Hepatocyte (in vitro differentiated cells and primary cell): ENCODE data around the genes SKI and RER1.

GRCh38 chr1:2206644-2207462, 12.3 kb upstream of the FAAP20 start:
- RAMPAGE, long total RNA: no peak
- RRBS: no CpG with 5 or more reads among the region's 19 CpGs

- RAMPAGE, long total RNA: no peak
- RRBS: 4% methylated on average over 56 of the region's 123 CpGs
Observed at GRCh38 chr1:2226762-2227764, 1.1 kb upstream of the SKI start.

DNA sequence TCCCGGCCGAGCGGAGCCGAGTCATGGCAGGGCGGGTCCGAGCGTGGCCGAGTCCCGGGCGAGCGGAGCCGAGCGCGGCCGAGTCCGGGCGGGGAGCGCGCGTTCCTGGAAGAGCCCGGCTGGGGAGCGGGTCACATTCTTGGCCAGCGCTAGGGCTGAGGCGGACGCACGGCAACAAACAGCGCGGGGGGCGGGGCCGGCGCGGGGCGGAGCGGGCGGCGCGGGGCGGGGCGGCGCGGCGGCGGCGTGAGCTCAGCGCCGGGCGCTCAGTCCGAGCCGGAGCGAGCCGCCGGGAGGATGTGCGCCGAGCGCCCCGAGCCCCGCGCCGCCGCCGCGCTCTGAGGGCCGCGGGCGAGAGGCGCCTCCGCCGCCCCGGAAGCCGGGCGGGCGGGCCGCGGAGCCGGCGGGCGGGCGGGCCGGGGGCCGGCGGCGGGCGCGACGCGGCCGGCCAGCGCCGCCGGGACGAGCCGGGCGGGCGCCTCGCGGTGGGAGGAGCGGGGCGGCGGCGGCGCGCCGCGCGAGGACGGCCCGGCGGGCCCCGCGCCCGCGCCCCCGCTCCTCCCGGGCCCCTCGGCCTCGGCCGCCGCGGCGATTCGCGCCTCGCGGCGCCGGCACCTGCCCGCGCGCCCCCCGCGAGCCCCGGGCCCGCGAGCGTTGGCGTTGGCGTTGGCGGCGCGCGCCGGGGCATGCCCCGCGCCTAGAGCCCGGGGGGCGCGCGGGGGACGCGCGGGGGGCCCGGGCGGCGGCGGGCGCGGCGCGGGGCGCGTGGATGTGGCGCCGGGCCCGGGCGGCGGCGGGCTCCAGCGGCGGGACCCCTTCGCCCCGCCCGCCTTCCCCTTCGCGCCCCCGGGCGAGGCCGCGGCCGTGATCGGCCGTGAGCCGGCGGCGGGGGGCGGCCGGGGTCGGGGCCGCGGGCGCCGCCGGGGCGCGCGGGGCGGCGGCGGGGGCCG, at the start of gene SKI:
SKI (plus strand) TSS at position 555 of the 950 bp plus-strand sequence.
- RAMPAGE, long total RNA: no peak
- RRBS: 1% methylated on average over 112 of the region's 199 CpGs

- RAMPAGE, long total RNA: no peak
- RRBS: no CpG with 5 or more reads among the region's 27 CpGs
Observed at GRCh38 chr1:2246108-2246975, 18.2 kb downstream of the SKI start.

DNA sequence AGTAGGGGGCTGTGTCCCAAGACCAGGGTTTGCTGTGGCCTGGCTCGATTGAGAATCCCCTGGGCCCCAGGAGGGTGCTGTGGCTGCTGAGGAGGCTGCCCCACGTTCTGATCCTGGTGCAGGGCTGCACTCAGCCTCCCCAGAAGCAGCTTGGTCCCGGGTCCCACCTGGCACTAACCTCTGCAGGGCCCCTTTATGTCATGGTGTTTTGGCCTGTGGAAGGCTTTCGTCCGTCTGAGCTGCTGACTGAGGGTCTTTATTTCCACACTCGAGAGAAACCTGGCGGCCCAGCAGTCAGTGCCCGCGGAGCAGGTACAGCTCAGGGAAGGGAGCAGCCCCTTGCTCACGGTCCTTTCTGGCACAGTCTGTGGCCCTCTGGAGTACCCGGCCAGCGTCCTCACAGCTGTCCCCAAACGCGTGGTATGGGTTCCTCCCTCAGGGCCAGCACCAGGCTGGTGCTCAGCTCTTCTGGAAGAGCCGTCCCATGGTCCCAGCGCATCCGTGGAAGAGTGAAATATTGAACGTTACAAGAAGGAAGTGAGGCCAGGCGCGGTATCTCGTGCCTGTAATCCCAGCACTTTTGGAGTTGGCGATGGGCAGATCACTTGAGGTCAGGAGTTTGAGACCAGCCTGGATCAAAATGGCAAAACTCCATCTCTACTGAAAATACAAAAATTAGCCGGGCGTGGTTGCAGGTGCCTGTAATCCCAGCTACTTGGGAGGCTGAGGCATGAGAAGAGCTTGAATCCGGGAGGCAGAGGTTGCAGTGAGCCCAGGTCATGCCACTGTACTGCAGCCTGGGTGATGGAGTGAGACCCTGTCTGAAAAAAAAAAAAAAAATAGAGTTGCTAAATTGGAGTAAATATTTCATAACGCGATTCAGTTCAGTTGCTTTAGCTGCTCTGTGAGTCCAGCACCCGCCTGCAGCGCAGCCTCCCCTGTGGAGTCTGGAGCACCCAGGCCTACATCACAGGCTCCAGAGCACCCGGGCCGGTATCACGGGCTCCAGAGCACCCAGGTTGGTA, 24.5 kb downstream of the SKI start:
- RAMPAGE, long total RNA: no peak
- RRBS: no CpG with 5 or more reads among the region's 32 CpGs

DNA sequence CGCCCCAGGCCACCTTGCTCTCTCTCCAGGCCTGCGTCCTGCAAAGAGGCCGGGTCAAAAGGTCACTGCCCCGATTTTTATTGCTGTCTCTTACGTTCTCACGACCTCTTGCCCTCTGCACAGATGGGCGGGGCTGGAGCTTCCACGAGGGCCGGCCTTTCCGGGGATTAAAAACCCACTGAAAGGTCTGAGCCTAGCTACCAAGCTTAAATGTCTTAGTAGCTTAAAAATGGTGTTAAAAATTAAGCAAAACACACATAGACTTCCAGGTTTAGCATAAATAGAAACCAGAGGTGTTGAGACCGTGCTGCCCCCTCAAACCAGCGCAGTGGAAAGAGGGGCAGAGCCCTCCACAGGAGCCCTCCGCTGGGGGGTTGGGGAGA, 43.9 kb downstream of the SKI start:
- RAMPAGE, long total RNA: no peak
- RRBS: 10% methylated on average over 5 of the region's 13 CpGs

GRCh38 chr1:2277406-2277991, 49.4 kb downstream of the SKI start:
- RAMPAGE, long total RNA: no peak
- RRBS: no CpG with 5 or more reads among the region's 27 CpGs

GRCh38 chr1:2290626-2291581, 62.8 kb downstream of the SKI start:
- RAMPAGE, long total RNA: no peak
- RRBS: no CpG with 5 or more reads among the region's 40 CpGs

DNA sequence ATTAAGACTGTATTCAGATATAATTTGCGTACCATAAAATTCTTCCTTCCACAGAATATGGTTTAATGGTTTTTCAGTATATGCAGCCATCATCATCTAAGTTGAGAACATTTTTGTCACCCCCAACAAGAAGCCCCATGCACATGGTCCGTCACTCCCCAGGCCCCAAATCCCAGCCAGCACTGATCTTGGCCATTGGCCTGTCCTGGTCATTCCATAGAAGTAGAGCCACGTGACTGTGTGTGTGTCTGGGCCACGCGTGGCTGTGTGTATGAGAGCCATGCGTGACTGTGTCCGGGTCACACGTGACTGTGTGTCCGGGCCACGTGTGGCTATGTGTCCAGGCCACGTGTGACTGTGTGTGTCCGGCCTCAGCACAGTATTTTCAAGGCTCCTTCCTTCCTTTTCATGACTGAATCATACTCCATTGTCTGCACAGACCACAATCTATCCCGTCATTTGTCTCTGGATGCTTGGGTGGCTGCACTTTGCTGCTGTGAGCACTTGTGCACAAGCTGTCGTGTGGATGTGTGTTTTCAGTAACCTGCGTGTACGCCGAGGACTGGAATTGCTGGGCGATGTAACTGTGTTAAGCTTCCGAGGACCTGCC, 67.4 kb downstream of the SKI start:
- RAMPAGE, long total RNA: no peak
- RRBS: 90% methylated on average over 2 of the region's 19 CpGs

DNA sequence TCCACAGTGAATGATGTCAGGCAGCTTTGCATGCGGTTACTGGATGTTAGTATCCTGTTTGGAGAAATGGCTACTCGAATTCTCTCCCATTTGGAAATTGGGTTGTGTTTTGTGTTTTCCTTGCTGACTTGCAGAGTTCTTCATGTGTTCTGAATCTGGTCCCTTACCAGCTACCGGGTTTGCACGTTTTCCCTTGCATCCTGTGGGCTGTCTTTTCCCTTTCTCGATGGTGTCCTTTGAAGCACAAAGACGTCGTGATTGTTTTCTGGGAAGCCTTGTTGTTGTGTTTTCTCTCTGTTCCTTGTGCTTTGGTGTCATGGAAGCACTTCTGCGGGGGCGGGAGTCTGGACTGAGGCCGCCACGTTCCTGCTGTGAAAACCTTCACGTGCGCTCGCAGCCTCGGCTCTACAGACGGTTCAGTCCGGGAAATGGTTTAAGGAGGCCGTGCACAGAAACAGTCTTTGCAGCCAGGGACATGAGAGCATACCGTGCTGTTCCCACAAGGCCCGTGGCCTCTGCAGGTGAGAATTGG, 68.4 kb downstream of the SKI start:
- RAMPAGE, long total RNA: no peak
- RRBS: no CpG with 5 or more reads among the region's 20 CpGs

GRCh38 chr1:2307568-2308028, 79.5 kb downstream of the SKI start:
- RAMPAGE, long total RNA: no peak
- RRBS: no CpG with 5 or more reads among the region's 18 CpGs

DNA sequence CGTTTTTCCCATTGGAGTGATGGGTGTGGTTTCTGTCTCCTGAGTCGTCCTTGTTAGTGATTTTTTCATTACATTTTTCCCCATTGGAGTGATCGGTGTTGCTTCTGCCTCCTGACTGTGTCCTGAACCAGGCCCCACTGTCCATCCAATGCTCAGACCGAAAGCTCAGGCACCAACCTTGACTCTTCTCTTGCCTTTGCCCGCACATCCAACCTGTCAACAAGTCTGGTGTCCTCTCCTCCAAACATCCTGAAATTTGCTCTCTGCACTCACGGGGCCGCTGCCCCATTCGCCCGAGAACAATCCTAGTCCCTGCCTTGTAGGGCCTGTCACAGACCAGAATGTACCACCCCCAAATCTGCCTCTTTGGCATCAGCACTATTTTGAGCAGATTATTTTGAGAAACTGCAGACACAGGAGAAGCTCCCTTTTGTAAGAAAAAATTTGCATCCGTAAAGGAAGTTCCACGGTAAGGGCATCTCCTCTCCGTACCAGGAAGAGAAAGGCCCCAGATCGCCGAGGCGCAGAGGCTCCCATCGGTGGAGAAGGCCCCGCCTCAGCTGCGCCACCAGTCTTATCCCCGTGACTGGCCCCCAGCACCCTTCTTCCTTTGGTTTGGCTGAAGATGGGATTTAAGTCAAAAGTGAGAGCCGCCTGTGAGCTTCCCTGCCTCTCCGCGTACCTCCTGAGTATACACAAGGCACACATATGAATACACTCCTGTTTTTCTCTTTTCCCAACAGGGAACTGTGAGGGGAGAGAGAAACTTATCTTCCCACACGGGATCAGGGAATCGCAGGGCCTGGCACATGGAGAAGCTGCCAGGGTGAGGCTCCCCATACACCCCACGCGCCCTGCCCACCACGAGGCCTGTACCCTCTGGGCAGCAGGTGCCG, 7.0 kb downstream of the MORN1 start:
- RAMPAGE, long total RNA: no peak
- RRBS: no CpG with 5 or more reads among the region's 28 CpGs

- RAMPAGE, long total RNA: no peak
- RRBS: 2% methylated on average over 50 of the region's 113 CpGs
Observed at GRCh38 chr1:2391417-2392222, at the start of gene RER1. Gene RER1 (plus strand): TSS chr1:2391841.

GRCh38 chr1:2402796-2403551, 9.4 kb downstream of the PEX10 start:
- RAMPAGE, long total RNA: no peak
- RRBS: no CpG with 5 or more reads among the region's 30 CpGs

- RAMPAGE, long total RNA: no peak
- RRBS: no CpG with 5 or more reads among the region's 17 CpGs
Observed at GRCh38 chr1:2408833-2409396, 3.4 kb downstream of the PEX10 start.

DNA sequence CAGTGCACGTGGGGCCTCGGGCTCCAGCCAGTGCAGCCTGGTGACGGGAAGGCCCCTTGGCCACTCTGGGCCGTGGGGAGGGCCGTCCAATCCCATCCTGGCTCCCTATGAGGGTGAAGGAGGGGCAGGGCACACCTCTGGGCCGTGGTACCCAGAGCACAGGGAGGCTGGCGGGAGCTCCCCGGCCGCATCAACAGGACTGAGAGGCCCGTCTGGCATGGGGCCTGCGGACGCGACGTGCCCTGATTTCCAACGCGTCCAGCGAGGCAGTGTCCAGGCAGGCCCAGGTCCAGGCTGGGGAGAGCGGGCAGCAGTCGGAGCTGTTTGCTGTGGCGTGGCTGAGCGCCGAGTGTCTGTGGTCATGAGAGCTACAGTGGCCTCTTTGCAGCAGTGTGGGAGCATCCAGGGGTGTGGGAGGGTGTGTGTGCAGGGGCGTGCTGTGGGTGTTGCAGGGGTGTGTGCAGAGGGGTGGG, 17.4 kb downstream of the PLCH2 start:
- RAMPAGE, long total RNA: no peak
- RRBS: no CpG with 5 or more reads among the region's 23 CpGs

GRCh38 chr1:2503598-2504523, 22.5 kb downstream of the PANK4 start:
- RAMPAGE, long total RNA: no peak
- RRBS: 59% methylated on average over 17 of the region's 59 CpGs

DNA sequence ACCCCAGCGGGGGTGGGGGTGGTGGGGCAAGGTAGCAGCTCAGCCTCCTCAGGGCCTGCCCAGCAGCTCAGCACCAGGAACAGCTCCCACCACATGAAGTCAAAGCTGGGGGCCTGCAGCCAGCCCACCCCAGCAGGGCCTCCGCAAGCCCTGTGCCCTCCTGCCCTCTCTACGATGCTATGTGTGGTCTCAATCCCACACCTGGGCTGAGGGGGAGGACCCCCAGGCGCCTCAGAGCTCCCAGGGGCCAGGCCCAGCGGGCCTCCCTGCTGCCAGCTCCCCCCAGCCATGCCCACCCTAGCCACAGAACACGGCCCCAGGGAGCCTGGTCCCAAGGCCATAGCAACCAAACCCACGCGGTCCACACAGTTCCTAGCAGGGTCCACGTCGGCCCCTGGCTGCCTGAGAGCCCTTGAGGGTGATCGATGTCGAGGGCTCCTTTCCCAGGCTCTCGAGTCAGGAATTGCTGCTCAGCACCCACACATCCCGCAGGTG, 18.5 kb downstream of the PANK4 start:
- RAMPAGE, long total RNA: no peak
- RRBS: no CpG with 5 or more reads among the region's 14 CpGs

- RAMPAGE, long total RNA: no peak
- RRBS: no CpG with 5 or more reads among the region's 18 CpGs
Observed at GRCh38 chr1:2525424-2525885, 941 bp downstream of the PANK4 start.

DNA sequence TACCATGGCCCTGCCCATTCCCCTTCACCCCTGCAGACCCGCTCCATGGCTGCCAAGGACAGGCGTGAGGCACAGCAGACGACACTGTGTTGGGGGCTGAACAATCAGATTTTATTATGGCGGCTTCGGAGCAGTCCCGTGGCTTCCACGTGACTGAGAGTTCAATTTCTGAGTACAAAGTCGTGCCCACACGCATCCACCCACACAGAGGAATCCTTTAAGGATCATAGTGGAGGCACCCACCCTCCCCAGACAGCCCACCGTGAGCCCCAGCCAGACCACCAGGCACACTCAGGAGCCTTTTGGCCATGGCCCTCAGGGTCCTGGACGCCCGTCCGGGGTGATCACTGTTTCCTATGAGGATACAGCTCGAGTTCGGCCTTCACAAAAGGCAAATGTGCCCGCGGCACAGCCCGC, 1.4 kb downstream of the HES5 start:
- RAMPAGE, long total RNA: no peak
- RRBS: no CpG with 5 or more reads among the region's 18 CpGs